Esophagus muscularis mucosa (tissue), 4 donors: ENCODE measurements around the genes LRRFIP2, ACAA1, SLC22A13 and ACVR2B.

GRCh38 chr3:37174349-37175232 is at the start of gene LRRFIP2:
LRRFIP2 (minus strand) TSS chr3:37174582.
- PRO-cap, result no peak
- RAMPAGE, long total RNA, 4 experiments, result no peak in any of the 4 experiments

DNA sequence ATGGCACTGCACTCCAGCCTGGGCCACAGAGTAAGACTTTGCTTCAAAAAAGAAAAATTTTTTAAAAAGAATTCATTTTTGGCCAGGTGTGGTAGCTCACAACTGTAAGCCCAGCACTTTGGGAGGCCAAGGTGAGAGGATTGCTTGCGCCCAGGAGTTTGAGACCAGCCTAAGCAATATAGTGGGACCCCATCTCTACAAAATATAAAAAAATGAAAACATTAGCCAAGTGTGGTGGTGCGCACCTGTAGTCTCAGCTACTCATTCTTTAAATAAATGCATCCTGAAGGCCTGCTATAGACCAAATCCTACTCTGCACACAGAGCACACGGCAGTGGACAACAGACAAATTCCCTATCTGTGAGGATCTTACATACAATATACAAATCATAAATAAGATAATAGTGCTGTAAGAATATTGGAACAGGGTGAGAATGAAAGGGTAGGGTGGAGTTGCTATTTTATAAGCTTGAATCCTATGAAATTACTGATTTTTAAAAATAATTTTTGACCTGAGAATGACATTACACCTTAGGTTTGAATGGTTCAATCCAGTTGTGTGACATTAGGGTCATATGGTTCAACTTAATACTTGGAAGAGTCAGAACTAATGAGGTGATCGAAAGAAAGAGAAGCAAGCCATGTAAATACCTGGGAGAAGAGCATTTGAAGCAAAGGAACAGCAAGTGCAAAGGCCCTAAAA is 6.7 kb upstream of the LRRFIP2 start:
- PRO-cap, result no peak
- RAMPAGE, long total RNA, 4 experiments, result no peak in any of the 4 experiments

- PRO-cap, result no peak
- RAMPAGE, long total RNA, 4 experiments, result no peak in any of the 4 experiments
Observed at GRCh38 chr3:37244430-37244666, 1.3 kb downstream of the GOLGA4 start.

- PRO-cap, result no peak
- RAMPAGE, long total RNA, 4 experiments, result no peak in any of the 4 experiments
Observed at GRCh38 chr3:37668577-37669727, 192.7 kb upstream of the CTDSPL start.

DNA sequence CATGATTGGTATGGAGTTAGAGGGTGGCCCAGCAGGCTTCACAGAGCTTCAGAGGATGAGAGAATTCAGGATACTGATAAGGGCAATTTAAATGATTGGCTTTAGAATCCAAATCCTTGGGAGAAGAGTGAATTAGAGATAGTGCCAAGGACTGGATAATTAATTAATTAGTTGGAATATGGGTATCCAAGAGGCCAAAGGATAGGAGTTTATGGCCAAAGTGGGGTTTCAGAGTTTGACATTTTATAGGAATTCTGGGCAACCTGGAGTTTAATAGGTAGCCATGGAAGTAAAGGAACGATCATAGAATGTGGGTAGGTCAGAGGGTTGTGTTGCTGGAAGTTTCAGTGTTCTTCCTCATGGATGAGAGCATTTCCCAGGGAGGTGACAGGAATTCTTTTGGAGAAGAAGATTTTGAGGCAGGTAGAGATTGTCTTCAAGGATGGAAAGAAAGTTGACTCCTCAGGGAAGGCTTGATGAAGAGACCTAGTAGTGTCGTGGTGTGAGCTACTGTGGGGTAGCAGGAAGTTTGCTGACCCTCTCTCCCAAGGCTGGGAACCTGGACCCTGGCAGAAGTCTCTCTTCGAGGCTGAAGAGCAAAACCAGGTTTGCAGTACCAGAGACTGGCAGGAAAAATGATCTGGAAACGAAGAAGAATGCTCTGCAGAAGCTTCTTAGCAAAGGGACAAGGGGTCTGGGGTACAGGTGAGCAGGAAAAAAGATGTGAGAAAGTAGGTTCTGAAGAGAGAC is 23.5 kb downstream of the CTDSPL start:
- PRO-cap, result no peak
- RAMPAGE, long total RNA, 4 experiments, result no peak in any of the 4 experiments

DNA sequence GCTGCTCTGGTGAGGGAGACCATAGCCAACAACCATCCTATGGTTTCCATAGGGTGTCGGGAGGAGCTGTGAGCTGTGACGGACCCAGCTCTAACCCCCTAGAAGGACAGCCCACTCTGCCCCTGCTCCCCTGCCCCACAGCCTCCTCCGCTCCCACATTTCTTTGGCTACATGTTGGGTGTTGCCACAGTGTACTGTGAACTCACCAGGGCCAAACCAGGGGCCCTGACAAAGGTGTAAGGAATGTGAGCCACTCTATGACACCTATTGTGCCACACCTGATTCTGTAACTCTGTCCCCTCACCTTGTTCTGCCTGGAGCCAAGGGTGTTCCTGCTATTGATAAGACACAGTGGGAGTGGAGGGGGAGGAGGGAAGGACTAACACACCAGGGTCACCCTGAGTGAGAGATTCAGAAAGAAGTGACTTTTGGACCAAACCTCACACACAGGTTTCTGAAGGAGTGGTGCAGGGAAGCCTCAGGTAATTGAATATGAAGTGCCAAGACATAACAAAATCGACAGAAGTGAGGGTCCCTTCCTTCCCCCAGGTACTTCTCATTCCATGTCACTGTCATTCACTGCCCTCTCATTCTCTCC is 2.1 kb downstream of the VILL start:
- PRO-cap, result no peak
- RAMPAGE, long total RNA, 4 experiments, result no peak in any of the 4 experiments

DNA sequence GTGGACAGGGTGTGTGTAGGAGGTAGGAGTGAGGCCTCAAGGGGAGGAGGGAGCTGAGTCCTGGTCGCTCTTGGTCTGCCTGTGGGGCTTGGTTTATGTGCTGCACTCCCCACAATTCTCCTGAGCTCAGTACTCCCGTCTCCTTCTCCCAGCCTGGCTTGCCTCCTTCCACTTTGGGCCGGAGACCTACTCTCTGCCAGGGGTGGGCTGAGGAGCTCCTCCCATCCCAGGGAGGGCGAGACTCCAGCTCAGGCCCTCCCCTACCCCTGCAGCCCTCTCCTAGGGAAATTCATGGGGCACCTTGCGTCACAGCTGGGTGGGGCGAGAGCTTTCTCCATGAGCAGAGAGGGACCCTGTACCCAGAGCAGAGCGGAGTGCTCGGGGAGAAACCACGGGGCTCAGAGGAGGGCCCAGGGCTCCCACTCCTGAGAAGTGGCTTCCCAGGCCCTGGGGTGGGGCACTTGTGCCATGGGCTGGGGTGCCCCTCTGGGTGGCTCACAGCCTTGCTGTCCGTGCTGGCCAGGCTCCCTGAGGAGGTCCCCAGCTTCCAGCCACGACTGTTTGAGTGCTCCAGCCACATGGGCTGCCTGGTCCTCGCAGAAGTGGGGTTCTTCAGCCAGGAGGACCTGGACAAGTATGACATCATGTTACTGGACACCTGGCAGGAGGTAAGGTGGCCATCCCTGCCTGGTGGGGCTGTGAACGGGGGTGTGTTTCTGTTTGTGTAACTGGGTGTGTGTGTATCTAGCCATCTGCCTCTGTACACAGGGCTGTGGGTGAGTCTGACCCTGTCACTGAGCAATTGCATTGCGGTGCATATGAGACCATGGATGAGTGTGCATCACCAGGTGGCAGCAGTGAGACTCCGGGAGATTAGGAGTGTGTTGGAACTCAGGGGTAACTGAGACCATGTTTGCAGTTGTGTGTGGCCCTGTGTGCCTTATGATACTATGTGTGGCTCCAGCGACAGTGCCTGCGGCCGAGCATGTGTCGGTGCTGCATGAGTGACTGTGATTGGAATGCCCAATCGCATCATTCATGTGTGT is 13.5 kb downstream of the VILL start:
- PRO-cap, result no peak
- RAMPAGE, long total RNA, 4 experiments, result no peak in any of the 4 experiments

GRCh38 chr3:38028761-38029454 is 534 bp downstream of the PLCD1 start:
- PRO-cap, result unidirectional peak, plus-strand start at chr3:38029129
- RAMPAGE, long total RNA, 4 experiments, result no peak in any of the 4 experiments

DNA sequence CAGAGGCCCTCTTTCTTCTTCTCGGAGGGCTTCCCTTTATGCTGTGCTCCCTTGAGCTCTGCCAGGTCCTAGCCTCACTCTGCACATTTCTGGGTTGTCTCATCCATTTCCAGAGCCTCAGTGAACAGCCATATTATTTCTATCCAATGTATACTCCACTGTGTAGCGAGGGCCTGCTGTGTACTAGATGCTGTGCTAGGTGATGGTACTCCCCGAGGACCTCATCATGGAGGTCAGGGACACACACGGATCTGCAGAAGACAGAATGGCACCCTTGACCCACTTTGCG is 18.3 kb downstream of the ACAA1 start:
- PRO-cap, result no peak
- RAMPAGE, long total RNA, 4 experiments, result no peak in any of the 4 experiments

DNA sequence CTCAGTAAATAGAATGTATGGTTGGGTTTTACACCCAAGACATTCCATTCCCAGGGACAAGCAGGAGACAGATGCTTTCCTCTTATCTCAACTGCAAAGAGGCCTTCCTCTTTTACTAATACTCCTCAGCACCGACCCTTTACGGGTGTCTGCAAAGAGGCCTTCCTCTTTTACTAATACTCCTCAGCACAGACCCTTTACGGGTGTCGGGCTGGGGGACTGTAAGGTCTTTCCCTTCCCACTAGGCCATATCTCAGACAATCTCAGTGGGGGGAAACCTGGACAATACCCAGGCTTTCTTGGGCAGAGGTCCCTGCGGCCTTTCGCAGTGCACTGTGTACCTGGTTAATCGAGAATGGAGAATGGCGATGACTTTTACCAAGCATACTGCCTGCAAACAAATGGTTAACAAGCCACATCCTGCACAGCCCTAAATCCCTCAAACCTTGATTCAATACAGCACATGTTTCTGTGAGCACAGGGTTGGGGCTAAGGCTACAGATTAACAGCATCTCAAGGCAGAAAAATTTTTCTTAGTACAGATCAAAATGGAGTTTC is 1.2 kb downstream of the ACAA1 start:
- PRO-cap, result no peak
- RAMPAGE, long total RNA, 4 experiments, result no peak in any of the 4 experiments

- PRO-cap, result bidirectional peak, plus-strand start at chr3:38137439, minus-strand start at chr3:38137077; bidirectional peak, plus-strand start at chr3:38137697, minus-strand start at chr3:38137632
- RAMPAGE, long total RNA, 4 experiments, result no peak in any of the 4 experiments
Observed at GRCh38 chr3:38136764-38137809, at the start of gene ACAA1. ACAA1 (minus strand) TSS chr3:38137127.

DNA sequence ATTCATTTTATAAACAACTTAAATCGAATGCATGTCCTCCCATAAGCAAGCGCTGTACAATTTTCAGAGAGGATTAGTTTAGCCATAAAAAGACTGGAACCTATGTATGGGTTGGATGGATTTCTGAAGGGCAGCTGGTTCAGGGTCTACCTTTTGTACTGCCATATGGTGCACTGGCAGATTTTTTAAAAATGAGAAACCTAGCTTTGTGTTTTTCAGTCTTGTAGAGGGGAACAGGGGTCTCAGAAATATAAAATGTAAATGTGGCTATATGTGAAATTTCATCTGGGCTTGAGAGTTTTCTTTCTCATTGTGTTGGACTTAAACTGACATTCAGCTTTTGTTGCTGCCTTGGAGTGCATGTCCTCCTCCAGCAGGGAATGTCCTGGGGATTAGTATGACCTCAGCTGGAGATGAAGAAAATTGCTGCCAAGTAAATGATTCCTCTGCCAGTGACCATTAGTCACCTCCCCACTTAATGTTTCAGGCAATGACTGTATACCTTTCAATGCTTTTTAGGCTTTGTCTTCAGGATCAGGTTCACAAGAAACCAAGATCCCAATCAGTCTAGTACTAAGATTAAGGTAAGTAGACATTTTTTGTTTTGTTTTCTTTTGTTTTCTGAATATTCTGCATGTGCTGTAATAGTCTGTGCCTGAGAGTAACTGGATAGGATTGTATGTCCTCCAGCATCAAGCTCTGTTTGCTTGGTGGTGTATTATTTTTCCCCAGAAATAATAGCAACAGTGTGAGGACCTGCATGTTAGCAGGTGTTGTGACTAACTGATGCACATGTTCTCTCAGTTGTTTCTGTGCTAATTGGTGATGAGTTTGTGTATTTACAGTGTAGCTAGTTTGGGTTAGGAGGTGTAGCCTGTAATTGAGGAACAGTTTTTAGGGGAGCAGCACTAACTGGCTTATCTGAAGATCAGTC is 18.2 kb upstream of the SLC22A13 start:
- PRO-cap, result no peak
- RAMPAGE, long total RNA, 4 experiments, result no peak in any of the 4 experiments

DNA sequence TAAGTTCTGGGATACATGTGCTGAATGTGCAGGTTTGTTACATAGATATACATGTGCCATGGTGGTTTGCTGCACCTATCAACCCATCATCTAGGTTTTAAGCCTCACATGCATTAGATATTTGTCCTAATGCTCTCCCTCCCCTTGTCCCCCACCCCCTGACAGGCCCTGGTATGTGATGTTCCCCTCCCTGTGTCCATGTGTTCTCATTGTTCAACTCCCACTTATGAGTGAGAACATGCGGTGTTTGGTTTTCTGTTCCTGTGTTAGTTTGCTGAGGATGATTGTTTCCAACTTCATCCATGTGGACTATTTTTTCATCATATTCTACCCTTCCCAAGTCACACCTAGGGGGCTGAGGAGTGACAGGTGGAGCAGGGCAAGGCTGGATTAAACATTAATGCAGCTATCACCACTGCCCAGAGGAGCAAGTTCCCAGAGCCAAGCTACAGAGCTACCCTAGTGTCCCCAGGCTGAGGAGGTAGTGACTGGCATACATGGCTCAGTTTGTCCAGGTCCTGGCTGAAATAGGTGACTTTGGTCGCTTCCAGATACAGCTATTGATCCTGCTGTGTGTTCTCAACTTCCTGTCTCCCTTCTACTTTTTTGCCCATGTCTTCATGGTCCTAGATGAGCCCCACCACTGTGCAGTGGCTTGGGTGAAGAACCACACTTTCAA is at the start of gene SLC22A13:
TSS of gene SLC22A13 (plus strand) at position 449 of the 679 bp plus-strand sequence.
- PRO-cap, result no peak
- RAMPAGE, long total RNA, 4 experiments, result no peak in any of the 4 experiments

- PRO-cap, result no peak
- RAMPAGE, long total RNA, 4 experiments, result no peak in any of the 4 experiments
Observed at GRCh38 chr3:38347398-38347878, 853 bp downstream of the XYLB start.

GRCh38 chr3:38453444-38454121 is at the start of gene ACVR2B:
ACVR2B (plus strand) TSS chr3:38453890.
- PRO-cap, result bidirectional peak, plus-strand start at chr3:38453953, minus-strand start at chr3:38453704
- RAMPAGE, long total RNA, 4 experiments, result no peak in any of the 4 experiments

DNA sequence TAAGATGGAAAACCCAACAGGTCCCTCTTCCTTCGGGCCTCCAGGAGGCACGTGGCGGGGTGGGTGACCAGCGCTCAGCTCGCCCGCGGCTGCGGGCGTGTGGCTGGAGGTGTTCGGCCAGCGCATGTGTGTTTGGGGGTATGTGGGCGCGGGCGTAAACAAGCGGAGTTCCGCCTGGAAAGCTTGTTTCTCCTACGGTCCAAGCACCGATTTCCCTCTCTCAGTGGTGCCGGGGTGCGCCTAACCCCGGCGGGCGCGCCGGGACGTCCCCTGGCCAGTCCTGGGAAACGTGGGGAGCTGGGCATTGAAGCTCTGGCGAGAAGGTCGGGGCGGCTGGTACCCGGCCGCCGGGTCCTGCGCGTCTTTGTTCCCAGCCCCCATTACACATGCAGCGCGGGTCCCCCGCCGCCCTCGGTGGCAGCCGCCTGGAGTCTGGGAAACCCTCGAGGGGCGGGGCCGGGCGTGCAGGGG is 1.4 kb downstream of the ACVR2B start:
- PRO-cap, result bidirectional peak, plus-strand start at position 77 of the sequence, minus-strand start at position 101 of the sequence; bidirectional peak, plus-strand start outside the sequence, minus-strand start at position 434 of the sequence
- RAMPAGE, long total RNA, 4 experiments, result start-site peak on the minus strand in 1 of 4 experiments, centred at position 435 of the sequence, 19 reads per replicate

DNA sequence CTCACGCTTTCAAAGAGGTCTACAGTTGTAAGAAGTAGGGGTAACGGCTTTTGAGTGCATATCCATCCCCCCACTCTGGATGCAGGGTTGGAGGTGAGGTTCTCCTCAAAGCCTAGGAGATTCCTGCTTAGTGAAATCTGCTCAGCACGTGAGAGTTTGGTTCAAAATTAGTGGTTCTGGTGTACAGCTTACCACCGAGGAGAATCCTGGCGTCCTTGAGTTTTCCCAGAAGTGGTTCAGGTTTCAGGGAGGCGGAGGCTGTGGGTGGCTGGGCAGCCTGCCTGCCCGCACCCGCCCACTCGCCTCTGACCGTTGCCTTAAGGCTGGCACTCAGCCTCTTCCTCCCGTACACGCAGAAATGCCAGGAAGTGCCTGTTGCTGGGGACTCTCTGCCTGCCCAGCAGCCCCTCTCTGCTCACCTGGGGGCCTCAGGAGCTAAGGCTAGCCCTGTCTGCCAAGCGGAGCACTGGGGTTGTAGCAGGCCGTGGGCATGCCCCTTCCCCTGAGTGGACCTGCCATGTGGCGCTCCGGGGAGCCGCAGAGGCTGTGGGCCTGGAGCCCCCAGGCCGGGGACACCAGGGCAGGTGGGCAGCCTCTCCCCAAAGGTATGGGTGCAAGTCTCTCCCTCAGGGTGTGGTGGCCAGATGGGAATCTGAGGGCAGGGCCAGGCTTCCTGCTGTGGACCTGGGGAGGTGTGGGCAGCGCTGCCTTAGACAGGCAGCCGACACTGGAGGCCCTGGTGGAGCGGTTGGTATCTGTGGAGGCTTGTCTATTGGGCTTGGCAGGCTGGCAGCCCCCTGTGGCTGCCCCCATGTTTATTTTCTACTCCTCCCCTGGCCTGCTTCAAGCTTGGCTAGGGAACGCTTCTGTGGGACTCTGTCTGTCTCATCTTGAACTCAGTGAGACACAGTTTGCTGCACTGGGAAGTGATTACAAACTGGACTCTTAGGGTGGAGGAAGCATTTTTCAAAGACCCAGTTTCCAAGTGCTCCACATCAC is 5.7 kb downstream of the ACVR2B start:
- PRO-cap, result bidirectional peak, plus-strand start at position 347 of the sequence, minus-strand start at position 233 of the sequence
- RAMPAGE, long total RNA, 4 experiments, result no peak in any of the 4 experiments

DNA sequence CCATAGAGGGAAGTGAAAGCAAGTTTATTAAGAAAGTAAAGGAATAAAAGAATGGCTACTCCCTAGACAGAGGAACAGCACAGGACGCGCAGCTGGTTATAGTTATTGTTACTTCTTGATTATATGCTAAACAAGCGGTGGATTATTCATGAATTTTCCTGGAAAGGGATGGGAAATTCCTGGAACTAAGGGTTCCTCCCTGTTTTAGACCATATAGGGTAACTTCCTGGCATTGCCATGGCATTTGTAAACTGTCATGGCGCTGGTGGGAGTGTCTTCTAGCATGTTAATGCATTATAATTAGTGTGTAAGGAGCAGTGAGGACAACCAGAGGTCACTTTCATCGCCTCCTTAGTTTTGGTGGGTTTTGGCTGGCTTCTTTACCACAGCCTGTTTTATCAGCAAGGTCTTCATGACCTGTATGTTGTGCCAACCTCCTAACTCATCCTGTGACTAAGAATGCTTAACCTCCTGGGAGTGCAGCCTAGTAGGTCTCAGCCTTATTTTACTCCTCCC is 26.3 kb downstream of the SCN11A start:
- PRO-cap, result no peak
- RAMPAGE, long total RNA, 4 experiments, result no peak in any of the 4 experiments

DNA sequence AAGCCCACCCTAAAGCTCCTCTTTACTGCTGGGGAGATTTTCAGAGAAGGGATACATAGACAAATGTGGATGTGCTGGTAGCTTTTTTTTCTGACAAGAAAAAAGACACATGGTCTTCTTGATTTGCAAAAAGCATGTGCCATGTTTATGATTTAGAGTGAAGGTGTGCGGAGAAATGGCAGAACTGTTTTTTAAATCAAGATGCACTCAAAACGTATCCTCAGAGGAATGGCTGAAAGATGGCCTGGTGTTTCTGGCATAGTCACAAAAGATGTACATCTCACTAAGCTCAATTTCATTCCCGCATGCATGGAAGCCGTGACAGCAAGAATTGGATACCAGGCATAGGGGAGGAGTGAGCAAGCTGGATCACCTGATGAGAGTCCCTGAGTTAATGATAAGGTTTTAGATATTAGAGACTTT is 13.2 kb downstream of the GORASP1 start:
- PRO-cap, result no peak
- RAMPAGE, long total RNA, 4 experiments, result no peak in any of the 4 experiments

DNA sequence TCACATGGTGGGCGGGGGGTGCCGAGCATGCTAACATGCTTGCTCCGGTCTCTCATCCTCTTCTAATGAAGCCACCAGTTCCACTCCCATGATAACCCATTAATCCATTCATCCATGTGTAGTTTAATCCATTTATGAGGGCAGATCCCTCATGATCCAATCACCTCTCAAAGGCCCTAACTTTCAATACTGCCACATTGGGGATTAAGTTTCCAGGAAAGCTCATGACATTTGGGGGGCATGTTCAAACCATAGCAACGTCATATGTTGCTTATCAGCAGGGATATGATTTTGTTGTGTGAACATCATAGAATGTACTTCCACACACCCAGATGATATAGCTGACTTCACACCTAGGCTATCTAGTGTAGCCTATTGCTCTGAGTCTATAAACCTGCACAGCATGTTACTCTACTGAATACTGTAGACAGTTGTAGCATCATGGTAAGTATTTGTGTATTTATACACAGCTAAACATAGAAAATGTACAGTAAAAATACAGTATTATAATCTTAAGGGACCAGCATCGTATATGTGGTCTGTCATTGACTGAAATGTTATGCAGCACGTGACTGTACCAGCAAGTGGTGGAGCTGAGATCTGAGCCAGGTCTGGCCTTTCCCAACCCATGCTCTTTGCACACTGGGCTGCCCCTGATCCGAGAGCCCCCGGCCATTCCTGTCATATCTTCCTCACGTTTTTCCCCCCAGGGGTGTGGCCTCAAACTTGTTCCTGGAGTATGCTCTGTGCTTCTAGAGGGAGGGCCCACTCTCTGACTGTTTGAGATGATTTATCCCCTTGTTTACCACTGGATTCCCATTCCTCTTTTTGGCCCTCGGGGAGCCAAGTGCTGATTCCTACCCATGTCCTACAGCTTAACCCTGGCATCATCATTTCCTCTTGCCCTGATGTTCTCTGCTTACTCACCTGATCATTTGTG is 21.4 kb downstream of the CSRNP1 start:
- PRO-cap, result no peak
- RAMPAGE, long total RNA, 4 experiments, result no peak in any of the 4 experiments